Bronchial lymph node (tissue), 1 donor: Measurements from ENCODE around the genes ANP32B and NANS.

DNA sequence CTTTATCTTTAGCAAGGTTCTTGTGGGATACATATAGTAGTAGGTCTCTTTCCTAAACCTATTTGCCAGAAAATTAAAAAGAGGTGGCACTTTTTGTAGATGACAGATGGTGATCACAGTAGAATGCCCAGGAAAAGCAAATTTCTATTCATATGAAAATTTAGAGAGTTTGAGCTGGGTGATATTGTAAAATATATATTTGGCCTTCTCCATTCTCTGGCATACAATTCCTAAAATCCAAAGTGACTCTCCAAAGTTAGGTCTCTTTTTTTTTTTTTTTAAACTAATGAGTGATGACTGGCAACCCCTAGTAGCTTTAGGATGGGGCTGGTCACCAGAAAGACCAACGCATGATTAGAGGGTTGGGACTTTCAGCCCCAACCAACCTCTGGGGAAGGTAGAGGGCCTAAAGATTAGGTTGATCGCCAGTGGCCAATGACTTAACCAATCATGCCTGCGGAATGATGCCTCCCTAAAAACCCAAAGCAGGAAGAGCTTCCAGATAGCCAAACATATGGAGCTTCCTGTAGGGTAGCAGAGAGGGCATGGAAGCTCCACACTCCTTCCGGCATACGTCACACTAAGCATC, 38.8 kb downstream of the TDRD7 start:
- PRO-cap: no peak

GRCh38 chr9:97510525-97511505, 9.3 kb downstream of the TMOD1 start:
- PRO-cap: no peak

DNA sequence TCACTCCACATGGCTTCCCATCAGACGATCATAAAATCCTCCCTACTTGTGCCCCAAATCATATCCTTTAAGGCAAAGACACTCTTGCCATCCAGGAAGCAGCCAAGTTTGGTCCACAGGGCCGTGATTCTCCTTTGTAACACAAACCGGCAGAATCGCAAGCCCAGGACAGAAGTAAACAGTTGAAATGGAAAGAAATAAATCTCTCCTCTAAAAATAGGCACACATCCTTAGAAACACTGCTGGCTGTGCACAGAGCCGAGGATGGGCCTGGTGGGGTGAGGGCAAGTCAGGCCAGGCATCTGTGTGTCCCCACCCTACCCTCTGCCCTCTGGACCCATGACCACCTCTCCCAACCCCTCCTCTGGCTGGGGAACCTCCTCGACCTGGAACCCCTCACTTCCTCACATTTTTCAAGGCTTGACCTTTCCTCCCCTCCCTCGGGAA, 30.5 kb downstream of the TMOD1 start:
- PRO-cap: no peak

GRCh38 chr9:97553135-97553604, 51.7 kb downstream of the TMOD1 start:
- PRO-cap: no peak

- PRO-cap: no peak
Observed at GRCh38 chr9:97556142-97557384, 55.1 kb downstream of the TMOD1 start.

DNA sequence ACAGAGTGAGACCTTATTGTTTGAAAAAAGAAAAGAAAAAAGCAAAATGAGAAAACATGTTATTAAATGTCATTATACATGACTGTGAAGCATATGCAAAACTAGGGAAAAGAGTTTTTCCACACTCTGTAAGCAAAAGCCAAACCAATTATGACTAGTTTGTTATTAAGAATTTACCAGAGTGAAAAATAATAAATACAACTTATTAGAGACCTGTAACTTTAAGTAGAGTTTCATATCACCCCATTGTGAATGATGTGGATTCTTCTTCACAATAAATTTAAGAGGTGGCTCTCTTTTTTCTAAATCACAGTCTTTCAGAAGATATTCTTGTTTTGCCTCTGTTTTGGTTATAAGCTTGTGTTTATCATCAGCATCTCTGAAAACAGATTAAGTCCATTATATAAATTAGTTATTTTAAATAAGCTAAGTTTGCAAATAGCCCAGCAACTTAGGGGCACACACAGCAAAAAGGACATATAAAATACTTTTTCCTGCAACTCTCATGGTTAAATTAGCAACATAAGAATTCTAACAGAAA, 10.2 kb downstream of the XPA start:
- PRO-cap: no peak

DNA sequence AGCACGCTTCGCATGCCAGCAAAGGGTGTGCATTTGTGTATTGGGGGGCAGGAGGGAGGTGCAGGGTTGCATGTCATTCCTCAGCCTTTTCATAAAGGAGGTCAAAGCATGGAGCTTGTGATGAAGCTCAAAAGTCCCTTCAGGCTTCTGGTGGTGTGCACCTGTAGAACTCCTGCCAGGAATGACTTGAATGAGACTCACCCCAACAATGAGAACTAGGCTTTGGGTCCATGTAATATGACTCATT, 17.4 kb upstream of the XPA start:
- PRO-cap: no peak

DNA sequence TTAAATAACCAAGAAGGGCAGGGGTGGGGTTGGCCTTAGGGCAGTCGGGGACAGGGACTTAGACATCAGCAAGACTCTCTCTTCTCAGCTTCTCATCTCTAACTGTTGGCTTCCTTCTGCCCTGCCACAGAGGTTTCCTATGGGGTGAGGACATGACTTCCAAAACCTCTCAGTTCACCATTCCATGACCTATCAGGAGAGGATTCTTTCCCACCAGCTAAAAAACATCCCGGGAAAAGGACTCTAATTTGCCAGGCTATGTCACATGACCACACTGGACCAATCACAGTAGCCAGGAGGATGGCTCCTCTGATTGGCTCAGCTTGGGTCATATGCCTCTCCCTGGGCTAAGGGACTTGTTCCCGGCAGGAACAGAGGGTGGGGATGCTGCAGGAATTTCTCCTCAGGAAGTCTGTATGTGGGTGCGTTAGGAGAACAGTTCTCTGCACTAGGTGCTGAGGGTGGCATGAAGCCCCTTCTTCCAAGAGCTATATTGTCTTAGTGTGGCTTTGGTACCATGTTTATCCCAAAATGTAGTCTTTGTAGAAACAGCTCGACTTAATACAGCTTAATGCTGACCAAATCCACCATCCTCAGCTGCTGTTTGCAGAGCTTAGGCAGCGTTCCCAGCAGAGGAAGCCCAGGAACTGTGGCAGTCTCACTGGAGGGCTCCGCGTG, 40.3 kb upstream of the XPA start:
- PRO-cap: no peak

GRCh38 chr9:97760824-97761700, 63.9 kb upstream of the XPA start:
- PRO-cap: no peak

GRCh38 chr9:97803331-97804123, 49.5 kb upstream of the FOXE1 start:
- PRO-cap: bidirectional peak, plus-strand start at chr9:97803618, minus-strand start at chr9:97803501

- PRO-cap: no peak
Observed at GRCh38 chr9:97910133-97910718, 12.1 kb downstream of the TRMO start.

GRCh38 chr9:97982832-97983602, at the start of gene ANP32B:
Gene ANP32B, plus strand, starts transcription at chr9:97983341.
- PRO-cap: bidirectional peak, plus-strand start at chr9:97983177, minus-strand start at chr9:97983030

DNA sequence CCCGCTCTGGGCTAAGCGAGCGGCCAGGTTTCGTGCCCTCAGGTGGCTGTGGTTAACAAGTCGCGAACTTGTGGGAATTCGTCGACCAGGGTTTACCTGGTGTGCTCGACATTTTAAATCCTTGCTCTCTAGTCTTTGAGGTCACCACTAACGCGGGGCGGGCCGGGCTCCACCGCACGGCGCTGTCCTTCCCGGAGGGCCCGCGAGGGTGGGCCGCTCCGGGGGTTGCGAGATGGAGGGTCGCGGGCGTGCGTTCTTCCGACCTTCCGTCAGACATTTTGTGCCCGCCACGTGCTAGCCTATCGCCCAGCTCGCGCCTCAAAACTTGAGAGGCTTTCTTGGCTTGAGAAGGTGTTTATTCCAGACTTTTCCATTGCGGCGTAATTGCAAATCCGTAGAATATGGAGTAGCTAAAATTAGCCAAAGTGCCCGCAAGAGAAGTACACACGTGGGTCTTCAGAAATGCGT, 2.1 kb downstream of the ANP32B start:
- PRO-cap: unidirectional peak, minus-strand start at position 280 of the sequence

DNA sequence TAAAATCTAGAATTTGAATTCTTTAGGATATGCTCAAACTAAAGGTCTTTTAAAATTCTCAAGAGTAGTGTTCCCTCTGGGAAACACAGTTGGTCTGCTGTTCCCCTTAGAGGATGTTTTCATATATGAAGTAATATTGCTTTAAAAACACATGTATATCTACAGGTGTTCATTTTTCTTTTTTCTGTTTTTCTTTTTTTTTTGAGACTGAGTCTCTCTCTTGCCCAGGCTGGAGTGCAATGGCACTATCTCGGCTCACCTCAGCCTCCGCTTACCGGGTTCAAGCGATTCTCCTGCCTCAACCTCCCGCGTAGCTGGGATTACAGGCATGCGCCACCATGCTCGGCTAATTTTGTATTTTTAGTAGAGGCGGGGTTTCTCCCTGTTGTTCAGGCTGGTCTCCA, 2.5 kb downstream of the ANP32B start:
- PRO-cap: no peak

- PRO-cap: bidirectional peak, plus-strand start at chr9:98056734, minus-strand start at chr9:98056478
Observed at GRCh38 chr9:98056027-98056814, at the start of gene NANS. Gene NANS, plus strand, starts transcription at chr9:98056732.

GRCh38 chr9:98057474-98057764, 887 bp downstream of the NANS start:
- PRO-cap: no peak

DNA sequence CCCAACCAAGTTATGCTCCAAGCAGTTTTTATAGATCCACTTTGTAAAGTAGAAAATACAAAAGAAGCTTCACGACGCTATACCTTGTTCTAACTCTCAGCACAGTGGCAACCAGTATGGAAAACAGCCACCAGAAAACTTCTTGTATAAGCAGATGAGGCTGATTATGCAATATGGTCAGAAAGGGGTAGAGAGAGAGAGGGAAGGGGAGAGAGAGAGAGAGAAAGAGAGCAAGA, 14.8 kb downstream of the TRIM14 start:
- PRO-cap: no peak

DNA sequence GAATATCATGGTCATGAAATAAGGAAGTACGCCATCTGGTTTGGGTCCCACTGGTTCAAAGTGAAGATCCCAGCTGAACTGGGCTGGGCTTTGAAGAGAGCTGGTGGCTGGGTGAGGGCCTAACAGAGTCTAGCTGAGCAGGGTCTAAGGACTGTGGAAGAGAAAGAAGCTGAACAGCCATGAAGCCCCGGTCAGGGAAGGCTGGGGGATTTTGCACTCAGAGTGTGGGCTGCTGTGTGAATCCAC, 14.5 kb downstream of the TRIM14 start:
- PRO-cap: unidirectional peak, plus-strand start at position 93 of the sequence

GRCh38 chr9:98176567-98177002, 15.9 kb downstream of the CORO2A start:
- PRO-cap: no peak

- PRO-cap: unidirectional peak, minus-strand start at chr9:98181993
Observed at GRCh38 chr9:98181690-98182604, 10.5 kb downstream of the CORO2A start.